Umbilical cord (tissue), 2 donors: ENCODE measurements around a stretch of chr16.

- RAMPAGE, long total RNA, result no peak
Measured at GRCh38 chr16:15054893-15055642, 806 bp downstream of the NTAN1 start.

- RAMPAGE, long total RNA, result no peak
Measured at GRCh38 chr16:15145066-15146025, 51.3 kb upstream of the RRN3 start.

DNA sequence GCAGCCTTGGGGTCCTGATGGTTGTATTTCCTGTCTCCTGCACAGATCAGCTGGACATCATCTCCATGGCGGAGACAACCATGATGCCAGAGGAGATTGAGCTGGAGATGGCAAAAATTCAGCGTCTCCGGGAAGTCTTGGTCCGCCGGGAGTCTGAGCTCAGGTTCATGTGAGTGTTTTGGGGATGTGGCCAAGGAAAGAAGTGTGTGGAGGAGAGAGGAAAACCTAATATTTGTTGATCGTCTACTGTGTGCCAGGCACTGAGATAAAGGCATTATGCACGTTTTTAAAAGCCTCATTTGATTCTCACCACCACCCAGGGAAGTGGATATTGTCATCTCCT lies 80.8 kb downstream of the BMERB1 start:
- RAMPAGE, long total RNA, result no peak

GRCh38 chr16:15573896-15574558 lies 68.9 kb downstream of the MARF1 start:
- RAMPAGE, long total RNA, result no peak

DNA sequence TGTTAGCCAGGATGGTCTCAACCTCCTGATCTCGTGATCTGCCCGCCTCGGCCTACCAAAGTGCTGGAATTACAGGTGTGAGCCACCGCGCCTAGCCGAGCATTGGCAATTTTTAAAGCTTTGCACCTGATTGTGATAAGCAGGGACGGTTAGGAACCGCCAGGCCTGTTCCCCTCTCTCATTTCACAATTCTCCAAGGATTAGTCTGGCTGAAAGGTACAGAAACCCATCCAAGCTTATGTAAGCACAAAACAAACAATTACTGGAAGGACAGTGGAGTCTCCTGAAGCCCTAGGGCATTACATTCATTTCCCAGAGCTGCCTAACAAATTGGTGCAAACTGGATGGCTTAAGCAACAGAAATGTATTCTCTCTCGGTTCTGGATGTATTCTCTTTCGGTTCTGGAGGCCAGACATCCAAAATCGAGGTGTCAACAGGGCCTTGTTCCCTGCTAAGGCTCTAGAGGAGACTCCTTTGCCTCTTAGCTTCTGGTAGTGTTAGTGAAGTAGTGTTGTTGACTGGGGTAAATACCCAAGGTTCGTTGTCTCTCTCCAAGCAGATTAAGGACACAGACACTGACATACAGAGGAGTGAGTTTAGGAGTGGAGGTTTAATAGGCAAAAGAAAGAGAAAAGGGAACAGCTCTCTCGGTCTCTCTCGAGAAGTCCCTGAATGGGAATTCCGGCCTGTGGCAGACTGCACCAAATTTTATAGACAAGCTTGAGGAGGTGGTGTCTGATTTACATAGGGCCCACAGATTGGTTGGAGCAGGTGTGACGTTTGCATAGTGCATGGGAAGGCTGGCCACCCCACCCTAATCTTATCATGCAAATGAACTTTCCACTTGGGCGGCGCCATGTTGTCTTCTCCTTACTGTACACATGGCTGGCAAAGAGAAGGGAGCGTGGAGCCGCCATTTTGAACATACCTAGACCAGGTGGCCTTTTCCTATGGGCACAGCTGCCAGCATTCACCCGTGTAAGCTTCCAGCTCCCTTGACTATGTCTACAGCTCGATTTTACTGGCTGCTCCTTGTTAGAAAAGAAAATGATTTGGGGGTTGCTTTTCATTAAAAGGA lies 66.4 kb downstream of the MARF1 start:
- RAMPAGE, long total RNA, result no peak

GRCh38 chr16:15650729-15651447 lies 843 bp downstream of the NDE1 start:
- RAMPAGE, long total RNA, result no peak

GRCh38 chr16:15705992-15706556 lies 56.0 kb downstream of the NDE1 start:
- RAMPAGE, long total RNA, result no peak

GRCh38 chr16:15747526-15747925 lies 97.5 kb downstream of the NDE1 start:
- RAMPAGE, long total RNA, result no peak

GRCh38 chr16:15847617-15847872 lies 9.3 kb downstream of the MYH11 start:
- RAMPAGE, long total RNA, result no peak

DNA sequence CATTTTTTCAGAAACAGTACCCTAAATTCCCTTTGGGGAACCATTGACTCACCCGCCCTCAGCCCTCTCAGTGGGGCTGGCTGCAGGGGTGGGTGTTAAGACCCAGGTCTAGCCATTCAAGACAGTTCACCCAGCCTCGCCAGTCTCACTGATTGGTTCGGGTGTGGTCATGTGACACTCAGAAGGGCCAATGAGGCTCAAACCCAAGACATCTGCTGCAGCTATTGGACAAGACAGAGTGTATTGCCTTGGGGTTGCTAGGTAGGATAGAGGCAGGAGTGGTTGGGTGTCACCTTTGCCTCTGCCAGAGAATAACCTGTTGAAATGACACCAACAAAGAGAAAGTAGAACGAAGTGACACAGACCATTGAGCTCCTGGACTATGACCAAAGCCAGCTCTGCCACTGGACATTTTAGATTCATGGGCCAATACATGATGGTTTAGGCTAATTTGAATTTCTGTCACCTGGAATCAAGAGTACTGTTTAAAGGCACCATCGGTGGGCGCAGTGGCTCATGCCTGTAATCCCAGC lies 19.7 kb upstream of the CEP20 start:
- RAMPAGE, long total RNA, result no peak

DNA sequence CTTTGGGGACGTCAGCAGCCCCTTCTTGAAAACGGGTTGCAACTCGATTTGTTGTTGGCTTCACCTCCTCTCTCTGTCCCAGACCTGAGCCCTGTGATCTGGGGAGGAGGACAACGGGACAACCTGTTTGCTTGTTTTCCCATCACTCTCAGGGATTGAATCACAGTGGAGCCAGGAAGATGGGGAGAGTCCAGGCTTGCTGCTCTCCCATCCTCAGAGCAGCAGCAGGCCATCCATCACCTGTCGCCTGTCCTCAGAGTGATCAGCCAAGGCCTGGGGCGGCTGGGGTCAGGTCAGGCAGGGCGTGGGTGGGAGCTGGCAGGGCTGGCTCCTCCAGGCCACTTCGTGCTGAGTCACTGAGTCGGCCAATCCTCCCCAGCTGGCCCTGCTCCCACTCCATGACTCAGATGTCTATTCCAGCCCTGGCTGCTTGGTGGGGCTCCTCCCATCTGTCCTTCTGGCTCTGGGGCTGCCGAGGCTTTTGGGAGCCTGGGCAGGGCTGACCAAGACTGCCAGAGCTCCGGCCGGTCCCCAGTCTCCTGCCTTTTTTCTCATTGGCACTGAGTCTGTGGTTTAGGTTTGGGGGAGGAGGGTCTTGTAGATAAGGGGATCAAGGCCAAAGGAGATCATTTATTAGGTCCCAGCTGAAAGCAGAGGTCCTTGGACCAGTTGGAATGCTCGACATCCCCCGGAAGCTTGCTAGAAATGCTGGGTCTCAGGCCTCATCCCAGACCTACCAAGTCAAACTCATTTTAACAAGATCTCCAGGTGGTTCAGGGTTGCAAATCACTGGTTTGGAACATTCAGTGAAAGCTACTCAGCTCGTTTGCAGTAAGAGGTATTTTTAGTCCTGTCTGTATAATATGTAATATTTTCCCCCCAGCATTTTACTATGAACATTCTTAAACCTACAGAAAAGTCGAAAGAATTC lies 72.7 kb downstream of the ABCC1 start:
- RAMPAGE, long total RNA, result no peak

- RAMPAGE, long total RNA, result no peak
Measured at GRCh38 chr16:16075708-16076389, 126.4 kb downstream of the ABCC1 start.

DNA sequence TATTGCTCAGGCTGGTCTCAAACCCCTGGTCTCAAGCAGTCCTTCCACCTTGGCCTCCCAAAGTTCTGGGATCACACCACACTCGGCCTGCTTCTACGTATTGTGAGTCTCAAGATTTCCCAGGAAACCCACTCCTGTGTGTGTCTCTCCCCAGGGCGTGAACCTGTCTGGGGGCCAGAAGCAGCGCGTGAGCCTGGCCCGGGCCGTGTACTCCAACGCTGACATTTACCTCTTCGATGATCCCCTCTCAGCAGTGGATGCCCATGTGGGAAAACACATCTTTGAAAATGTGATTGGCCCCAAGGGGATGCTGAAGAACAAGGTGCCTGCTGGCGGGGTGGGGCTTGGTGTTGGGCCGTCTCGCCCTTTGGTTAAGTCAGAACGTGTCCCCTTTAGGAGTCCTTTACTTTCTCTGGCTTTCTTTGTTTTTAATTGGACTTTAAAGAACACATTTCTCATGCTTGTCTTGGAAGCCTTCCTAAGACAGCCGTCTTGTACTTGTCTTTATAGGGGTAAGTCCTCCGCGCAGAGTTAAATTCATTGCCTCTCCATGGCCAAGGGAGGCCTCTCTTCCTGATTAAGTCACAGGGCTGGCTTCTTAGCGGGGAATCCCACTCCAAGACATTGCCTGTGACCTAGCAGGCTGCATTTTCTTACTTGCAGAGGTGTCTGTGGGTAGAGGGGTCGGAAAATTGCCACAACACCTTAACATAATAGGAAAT lies 136.5 kb downstream of the ABCC6 start:
- RAMPAGE, long total RNA, result no peak

- RAMPAGE, long total RNA, result no peak
Measured at GRCh38 chr16:16154937-16156100, 68.0 kb downstream of the ABCC6 start.

DNA sequence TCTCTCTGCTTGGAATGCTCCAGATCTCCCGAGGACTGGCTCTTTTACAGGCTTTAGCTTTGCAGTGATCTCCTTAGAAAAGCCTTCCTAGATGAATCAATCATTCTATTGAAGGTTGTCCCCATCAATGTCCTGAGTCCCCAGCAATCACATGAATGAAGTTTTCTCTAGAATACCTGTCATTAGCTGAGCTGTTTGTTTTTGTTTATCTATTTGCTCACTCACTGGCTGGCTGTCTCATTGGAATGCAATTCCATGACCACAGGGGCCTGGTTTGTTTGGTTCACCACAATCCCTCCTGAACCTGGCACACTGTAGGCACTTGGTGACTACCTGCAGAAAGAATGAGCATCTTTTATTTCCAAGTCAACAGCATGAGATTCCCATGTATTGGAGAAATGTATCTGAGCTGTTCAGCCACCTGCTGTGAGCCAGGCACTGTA lies 345.2 kb downstream of the XYLT1 start:
- RAMPAGE, long total RNA, result no peak

GRCh38 chr16:17275226-17275834 lies 195.4 kb downstream of the XYLT1 start:
- RAMPAGE, long total RNA, result no peak

GRCh38 chr16:17368762-17369359 lies 101.9 kb downstream of the XYLT1 start:
- RAMPAGE, long total RNA, result no peak

DNA sequence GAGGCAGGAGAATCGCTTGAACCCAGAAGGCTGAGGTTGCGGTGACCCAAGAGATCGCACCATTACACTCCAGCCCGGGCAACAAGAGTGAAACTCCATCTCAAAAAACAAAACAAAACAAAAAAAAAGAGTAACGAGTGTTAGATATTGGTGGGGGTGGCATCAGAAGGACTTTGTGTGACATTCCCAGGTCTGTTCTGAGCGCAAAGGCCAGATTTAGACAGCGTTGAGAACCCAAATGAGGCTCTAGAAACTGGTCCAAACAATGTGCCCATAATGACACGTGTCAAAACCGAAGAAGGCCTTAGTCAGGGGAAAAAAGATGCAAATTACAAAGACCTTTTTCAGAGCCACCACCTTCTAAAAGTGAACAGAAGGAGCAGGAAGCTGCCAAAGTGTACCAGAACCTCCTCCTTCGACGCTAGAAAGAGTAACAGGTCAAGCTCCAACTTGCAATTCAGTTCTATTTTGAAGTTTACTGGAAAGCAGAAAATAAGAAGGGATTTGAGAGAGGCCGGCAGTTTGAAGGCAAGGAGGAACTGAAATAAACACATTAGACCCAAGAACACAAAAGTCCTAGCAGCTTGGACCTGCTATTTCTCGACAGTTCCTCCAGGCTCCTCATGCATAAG lies 61.9 kb downstream of the XYLT1 start:
- RAMPAGE, long total RNA, result no peak

DNA sequence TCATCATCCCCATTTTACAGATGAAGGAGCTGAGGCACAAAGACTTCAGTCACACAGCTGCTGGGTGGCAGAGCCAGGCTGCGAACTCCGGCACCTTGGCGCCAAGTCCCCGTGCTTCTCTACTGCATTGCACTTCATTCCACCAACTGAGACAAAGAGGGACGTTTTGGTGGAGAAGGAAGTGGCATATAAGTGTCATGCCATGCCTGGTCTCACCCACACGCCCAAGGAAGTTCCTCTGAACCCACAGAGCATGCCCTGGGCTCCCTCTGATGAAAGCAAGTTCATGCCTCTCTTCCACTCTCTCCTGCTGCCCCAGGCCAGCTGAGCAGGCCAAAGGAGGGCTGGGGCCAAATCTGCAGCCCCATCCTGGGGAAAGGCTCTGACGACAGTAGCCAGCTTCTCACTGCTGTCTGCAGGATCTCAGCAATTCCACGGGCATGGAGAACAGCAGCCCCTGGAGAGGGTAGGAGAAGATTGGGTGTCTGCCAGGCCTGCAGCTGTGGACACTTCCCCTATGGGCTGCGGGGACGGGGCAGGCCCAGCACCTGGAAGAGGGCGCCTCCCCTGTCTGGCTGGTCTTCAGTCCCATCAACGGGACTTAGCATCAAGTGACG lies 21.8 kb downstream of the XYLT1 start:
- RAMPAGE, long total RNA, result no peak

DNA sequence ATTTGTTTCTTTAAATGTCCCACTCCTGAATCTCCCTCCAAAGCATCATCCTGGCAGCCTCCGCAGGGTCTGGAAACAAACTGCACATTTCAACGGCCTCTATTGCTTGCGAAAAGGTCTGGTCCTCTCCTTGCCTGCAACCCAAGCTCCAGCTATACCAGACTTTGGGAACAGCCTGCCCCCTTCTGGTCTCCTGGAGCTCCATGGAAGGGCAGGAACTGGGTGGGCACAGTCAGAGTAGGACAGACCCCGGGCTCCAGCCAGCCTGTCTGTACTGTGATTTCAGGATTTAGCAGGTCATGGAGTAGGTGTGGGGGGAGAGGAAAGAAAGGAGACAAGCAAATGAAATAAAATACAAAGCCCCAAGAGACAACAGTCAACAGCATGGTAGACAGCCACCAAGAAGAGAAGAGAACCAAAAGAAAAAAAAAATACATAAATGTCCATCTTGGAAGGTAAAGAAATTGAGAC lies 2.8 kb downstream of the XYLT1 start:
- RAMPAGE, long total RNA, result no peak